Vein endothelial cell (primary cell): ENCODE measurements around a stretch of chr18.

DNA sequence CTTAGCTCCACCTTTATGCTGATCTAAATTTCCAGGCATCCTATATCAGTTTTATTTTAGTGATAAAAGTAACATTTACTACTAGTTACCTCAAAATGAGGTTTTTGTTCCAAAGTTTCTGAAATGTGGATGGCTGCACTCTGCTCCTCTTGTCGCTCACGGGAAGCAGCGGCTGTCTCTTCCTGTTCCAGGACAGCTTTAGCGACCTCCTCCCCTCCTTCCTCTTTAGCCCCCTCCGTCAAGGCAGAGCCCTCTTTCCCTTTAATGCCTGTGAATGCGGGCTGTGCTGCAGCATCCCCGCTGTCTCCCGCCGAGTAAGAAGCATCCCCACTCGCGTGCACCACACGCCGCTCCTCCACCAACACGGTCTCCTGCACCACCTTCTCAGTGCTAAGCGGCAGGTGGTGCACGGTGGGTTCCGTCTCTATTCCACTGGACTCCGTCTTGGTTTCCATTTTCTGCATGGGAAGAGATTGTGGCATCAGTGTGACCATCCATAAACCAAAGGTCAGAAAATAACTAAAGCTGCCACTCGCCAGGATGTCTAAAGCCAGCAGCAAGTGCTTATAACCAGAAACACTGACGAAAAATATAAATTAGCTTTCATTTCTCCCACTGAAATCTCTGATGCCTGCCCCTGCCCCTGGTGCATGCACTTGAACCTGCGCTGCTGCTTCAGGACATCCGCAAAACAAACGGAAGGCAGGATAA is 101.6 kb upstream of the ZBTB14 start:
- CAGE, long polyA plus RNA: no peak

DNA sequence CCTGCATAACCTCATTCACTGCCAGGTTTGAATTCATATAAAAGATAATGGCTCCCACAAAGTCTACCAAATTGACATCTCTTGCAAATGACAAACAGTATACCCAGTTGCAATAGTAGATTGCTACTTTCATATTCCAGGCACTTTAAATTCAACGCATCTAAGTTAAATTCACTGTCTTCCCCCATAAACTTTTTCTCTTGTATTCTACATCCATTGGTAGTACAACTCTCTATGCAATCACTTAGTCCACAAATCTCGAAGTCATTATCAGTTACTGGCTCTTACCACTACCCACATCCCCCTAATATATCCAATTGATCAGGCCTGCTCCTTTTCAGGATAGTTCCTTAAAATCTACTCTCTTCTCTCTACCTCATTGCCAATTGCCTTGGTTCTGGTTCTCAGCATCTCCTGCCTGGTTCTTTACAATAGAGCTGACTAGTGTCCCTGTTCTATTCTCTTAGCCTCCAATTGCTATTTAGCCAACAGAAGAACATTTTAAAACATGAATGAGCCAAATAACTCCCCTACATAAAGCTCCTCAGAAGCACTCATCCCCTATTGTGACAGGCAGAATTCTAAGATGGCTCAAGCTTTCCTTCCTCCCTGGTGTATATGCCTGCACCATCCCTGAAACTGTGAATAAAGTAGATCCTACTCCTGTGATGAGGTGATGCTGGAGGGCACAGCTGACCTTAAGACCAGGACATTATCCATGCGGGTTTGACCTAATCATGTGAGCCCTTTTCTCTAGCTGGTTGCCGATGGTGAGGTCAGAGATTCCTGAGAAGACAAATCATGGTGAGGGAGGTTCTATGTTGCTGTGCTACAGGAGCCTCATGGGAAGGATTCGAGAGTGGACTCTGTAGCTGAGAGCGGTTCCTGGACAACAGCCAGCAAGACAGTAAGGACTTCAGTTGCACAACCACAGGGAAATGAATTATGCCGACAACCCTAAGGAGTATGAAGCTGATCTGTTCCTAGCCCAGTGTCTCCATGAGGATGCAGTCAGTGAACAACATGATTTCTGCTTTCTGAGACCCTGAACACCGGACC is 80.7 kb downstream of the EPB41L3 start:
- CAGE, long polyA plus RNA: no peak

- CAGE, long polyA plus RNA: no peak
These were observed 26.0 kb downstream of the EPB41L3 start for GRCh38 chr18:5517291-5518648.

GRCh38 chr18:5627679-5628101 is 83.9 kb upstream of the EPB41L3 start:
- CAGE, long polyA plus RNA: no peak

GRCh38 chr18:5628248-5628788 is 84.5 kb upstream of the EPB41L3 start:
- CAGE, long polyA plus RNA: no peak

DNA sequence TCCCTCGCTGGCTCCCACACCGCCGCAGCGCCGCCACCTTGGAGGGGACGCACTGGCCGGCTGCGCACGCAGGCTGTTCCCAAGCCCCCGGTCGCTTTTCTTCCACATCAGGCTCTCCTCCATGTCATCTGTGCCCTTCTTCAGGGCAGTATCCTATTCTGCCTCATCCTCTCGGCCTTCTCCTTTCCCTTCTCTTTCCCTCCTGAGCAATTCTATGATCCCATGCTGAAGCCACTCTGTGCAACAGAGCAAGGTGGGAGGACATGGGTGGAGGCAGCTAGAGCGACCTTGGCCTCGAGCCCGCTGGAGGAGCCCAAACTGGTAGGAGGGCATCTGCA is 130.2 kb downstream of the L3MBTL4 start:
- CAGE, long polyA plus RNA: no peak

- CAGE, long polyA plus RNA: no peak
These were observed 44.2 kb downstream of the L3MBTL4 start for GRCh38 chr18:6370336-6371156.

- CAGE, long polyA plus RNA: no peak
These were observed 37.9 kb downstream of the L3MBTL4 start for GRCh38 chr18:6376687-6377339.

- CAGE, long polyA plus RNA: no peak
These were observed 1.0 kb upstream of the ARHGAP28 start for GRCh38 chr18:6728434-6728986.

DNA sequence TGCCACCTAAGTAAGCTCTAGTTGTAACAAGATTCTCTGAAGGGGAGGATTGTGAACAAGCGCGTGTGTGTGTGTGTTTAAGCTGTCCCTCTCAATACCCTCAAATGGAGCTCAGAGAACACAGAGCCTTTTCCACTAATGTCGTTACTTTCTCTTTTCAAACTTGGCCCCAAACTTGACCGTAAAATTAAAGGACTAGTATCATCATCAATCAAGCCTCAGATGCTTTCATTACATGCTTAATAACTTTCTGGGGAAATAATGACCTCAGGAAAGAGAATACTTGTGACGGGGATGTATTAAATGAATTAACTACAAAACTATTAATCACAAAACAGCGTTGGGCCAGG is 155.8 kb downstream of the ARHGAP28 start:
- CAGE, long polyA plus RNA: no peak

GRCh38 chr18:6929129-6930161 is 188.2 kb downstream of the LAMA1 start:
- CAGE, long polyA plus RNA: no peak

DNA sequence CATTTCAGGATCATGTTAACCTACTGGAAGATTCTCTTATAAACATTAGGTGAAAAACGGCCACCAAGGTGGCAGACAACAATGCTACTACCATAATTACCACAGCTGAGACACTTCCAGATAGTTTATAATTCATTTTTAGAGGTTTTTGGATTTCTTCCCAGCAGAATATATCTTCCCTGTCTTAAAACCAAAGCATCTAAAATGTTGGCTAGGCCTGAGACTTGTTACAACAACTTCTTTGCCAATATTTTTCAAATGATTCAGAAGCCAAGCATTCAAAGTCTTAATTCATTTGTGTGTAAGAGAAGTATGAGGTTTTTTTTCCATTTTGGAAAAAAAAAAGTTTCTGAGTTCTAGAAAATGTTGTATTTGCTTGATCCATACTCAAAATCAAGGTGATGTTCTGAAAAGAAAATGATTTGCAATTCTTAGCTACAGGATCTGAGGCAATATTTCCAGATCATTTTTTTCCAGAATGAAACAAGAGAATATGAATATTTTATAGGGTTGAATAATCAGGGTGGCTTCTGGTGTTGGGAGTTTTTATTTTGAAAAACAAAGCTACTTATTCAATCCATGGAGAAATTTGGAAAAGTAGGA is 32.8 kb downstream of the LAMA1 start:
- CAGE, long polyA plus RNA: no peak

- CAGE, long polyA plus RNA: no peak
These were observed 3.1 kb downstream of the LRRC30 start for GRCh38 chr18:7233754-7234551.

GRCh38 chr18:7460998-7461283 is 106.2 kb upstream of the PTPRM start:
- CAGE, long polyA plus RNA: no peak

DNA sequence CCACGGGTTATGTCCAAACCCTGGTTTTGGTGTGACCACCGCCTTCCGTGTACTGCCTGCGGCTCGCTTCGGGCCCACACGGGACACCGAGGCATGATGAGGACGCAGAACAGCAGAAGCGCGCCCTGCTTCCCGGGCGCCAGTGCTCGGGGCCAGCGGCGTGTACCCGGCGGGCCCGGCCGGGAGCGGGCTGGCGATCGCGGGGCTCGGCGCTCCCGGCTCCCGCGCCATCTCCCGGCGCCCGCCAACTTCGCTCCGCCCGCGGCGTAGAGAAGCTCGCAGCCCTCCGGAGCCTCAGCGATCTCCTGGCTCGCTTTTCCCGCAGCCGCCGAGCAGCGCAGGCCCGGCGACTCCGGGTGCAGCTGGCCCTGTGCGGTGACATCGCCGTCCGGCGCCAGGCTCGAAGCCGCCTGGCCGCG is 586 bp upstream of the PTPRM start:
- CAGE, long polyA plus RNA: no peak

GRCh38 chr18:7567646-7567943 is 479 bp downstream of the PTPRM start:
- CAGE, long polyA plus RNA: no peak

DNA sequence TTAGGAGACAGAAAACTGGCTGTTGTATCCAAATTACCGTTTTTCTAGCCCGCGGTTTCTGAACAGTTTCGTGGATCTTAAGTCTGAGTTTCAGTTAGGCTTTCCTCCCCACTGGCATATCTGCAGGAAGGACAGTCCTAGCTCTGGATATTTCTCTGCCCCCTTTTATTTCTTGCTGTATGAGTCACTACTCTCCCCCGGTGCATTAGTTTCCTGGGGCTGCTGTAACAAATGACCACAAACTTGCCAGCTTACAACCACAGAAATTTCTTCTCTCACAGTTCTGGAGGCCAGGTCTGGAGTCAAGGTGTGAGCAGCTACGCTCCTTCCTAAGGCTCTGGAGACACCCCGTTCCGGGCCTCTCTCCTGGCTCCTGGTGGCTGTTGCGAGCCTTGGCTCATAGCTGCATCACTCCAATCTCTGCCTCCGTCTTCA is 34.0 kb downstream of the PTPRM start:
- CAGE, long polyA plus RNA: no peak

GRCh38 chr18:7712012-7713086 is 145.2 kb downstream of the PTPRM start:
- CAGE, long polyA plus RNA: no peak

DNA sequence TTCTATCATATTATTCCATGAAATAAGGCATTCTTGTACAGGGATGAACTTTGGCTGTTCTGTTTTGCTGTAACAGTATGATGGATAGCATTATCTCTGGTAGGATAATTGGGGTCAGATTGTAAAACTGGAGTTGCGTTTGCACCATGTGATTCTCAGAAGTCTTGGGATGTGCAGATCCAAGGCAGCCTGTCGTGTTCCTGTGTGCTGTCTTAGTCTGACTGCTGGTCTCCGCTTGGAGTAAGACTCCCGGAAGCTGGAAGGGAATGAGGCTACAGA is 250.4 kb downstream of the PTPRM start:
- CAGE, long polyA plus RNA: no peak

DNA sequence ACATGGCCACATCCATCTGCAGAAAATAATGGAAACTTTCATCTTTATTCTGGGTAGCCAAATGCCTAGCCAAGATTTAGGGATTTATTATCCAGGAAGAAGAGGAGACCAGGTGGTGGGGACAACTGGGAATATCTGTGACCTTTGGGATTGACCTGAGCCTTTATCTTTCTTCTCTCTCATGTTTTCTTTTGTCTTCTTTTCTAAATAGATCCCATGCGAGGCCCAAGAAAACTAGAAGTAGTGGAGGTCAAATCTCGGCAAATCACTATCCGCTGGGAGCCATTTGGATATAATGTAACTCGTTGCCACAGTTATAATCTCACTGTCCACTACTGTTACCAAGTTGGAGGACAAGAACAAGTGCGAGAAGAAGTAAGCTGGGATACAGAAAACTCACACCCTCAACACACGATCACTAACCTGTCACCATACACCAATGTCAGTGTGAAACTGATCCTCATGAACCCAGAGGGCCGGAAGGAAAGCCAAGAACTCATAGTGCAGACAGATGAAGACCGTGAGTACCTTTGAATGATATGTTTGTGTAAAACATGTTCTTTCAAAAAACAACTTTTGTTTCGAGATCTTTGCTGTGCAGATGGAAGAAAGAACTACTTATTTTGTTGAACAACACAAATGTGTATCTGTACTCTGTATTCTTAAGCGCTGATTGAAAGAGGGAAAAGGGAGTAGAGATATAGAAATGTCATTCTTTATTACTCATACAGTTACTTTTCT is 502.5 kb downstream of the PTPRM start:
- CAGE, long polyA plus RNA: no peak